Aorta (tissue), 1 donor: ENCODE measurements around the genes PARP6 and PML.

DNA sequence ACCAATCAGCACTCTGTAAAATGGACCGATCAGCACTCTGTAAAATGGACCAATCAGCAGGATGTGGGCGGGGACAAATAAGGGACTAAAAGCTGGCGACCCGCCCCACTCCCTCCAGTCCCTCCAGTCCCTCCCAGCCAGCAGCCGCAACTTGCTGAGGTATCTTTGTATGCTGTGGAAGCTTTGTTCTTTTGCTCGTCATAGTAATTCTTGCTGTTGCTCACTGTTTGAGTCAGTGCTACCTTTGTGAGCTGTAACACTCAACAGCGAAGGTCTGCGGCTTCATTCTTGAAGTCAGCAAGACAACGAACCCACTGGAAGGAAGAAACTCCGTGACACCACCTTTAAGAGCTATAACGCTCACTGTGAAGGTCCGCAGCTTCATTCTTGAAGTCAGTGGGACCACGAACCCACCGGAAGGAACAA is 98.9 kb downstream of the THSD4 start:
- PRO-cap, result no peak

GRCh38 chr15:71265842-71266971 is 150.9 kb downstream of the THSD4 start:
- PRO-cap, result no peak

DNA sequence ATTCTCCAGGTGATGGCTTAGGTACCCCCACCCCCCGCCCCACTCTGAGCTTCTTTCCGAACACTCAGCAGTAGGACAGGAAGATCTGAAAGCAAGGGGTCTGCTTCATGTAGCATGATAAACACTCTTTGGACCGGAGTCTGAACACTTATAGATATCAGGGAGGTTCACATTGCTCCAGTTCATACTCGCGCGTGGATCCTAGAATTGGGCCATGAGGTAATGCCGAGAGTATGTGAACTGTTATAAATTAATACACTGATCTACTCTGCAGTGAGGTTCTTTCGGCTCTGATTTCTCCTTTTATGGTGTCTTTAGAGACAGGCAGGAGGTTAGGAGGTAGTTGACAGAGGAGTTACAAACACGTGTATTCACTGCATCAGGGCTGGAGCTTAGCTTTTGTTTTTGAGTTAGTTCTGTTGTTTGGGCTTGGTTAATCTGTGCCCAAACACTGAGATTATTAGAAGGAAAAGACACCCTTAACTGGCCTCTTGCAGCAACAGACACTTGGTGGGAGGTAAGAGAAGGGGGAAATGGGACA is 223.0 kb downstream of the THSD4 start:
- PRO-cap, result no peak

GRCh38 chr15:71411732-71412761 is 296.8 kb downstream of the THSD4 start:
- PRO-cap, result no peak

DNA sequence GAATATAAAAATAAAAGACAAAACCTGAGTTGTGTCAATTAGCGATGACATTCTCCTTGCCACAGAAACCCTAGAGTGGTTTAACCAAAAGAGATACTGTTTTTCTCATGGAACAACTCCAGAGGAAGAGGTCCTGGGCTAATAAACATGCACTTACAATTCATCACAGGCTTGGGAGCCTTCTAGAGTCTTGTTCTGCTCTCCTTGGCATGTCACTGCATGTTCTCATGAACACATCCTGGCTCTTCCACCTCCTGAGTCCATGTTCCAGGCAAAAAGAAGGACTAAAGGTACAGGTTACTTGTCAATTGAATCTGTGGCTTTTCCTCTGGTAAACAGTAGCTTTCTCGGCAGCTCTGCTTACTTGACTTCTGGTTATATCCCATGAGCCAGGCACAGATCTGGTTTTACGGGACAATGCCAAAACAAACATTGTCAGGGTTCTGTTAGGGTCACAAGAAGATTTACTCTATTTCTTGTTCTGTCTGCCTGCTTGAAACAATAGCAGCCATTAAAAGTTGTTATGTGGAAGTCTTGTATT is 332.5 kb downstream of the THSD4 start:
- PRO-cap, result no peak

GRCh38 chr15:71925908-71926438 is 115.6 kb downstream of the NR2E3 start:
- PRO-cap, result no peak

- PRO-cap, result no peak
These were observed 8.7 kb downstream of the PKM start for GRCh38 chr15:72221975-72222985.

DNA sequence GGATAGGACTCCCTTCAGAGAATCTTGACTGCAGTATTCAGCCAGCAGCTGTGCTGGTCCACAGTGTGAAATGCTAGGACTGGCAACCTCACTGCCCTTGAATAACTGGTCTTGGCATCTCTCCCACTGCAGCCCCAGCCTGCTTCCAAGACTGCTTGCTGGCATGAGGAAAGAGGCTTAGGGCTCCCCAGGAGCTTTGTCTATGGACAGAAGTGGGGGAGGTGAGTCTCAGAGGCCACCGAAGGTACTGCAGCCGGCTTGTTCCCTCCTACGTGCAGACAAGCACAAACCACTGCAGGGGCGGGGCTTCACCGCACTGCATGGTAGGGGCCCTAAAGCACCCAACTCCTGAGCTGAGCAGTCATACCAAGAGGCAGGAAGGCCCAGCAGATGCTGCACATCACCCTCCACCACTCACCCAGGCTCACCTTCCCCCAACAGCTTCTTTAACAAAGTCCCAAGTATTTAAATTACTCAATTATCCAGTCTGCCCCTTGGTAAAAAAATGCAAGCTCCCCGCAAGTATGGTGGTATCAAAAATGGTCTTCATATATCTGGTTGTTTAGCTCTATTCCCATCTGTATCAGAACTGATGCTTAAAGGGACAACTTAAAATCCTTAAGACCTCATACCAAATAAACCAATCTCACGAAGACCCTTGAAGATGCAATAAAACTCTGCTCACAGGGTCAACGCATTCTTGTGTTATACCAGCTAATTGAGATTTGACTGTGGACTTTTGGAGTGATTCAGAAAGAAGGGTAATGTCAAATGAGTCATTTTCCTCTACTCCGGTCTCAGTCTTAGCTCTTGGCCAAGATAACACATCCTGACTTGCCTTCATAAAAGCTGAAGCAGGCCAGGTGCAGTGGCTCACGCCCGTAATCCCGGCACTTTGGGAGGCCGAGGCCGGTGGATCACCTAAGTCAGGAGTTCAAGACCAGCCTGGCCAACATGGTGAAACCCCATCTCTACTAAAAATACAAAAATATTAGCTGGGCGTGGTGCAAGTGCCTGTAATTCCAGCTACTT is 4.1 kb downstream of the PKM start:
- PRO-cap, result bidirectional peak, plus-strand start at position 364 of the sequence, minus-strand start at position 93 of the sequence

GRCh38 chr15:72229649-72230017 is 1.4 kb downstream of the PKM start:
- PRO-cap, result no peak

DNA sequence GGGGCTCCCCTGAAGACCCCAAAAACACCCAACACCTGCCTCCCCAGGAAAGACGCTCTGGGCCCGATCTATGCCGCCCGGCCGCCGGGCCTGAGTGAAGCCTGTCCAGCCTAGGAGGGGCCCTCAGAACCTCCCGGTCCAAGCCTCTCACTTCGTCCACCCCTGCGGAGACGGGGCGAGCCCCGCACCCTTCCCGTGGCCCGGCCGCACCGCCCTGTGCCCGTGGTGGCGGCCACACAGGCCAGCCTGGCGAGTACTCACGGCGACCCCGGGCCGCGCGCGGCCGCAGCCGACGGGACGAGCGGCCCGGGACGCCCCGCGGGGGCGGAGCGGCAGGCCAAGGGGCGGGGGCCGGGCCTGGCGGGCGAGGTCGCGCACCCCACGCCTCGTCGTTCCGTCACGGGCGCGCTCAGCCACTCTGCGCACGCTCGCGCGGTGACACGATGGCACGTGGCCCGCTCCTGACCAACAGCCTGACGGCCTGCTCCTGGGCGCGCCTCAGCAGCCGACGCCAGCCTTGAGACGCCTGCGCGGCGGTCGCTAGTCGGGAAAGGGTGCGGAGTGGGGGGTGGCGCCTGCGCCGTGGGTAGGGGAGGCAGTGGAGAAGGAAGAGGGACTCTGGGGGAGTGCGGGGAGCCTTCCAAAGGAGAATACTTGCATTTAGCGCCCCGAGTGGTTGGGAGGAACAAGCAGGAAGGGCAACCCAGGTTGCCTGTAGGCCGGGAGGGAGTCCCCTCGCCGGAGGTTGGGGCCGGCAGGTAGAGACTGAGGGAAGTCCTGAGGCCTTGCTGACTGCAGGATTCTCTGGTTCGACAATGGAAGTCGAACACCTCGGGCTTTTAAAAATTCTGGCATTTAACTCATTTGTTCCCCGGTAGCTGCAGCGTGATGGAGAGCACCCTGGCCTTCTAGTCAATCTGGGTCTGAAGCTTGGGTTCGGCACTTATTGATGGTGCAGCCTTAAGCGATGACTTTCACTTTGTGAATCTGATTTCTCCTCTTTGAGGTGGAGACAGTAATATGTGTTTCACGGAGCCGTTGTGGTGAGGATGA is at the start of gene PARP6:
Gene PARP6 (minus strand): TSS at position 313 of the 1,053 bp plus-strand sequence.
- PRO-cap, result bidirectional peak, plus-strand start at position 543 of the sequence, minus-strand start at position 401 of the sequence

DNA sequence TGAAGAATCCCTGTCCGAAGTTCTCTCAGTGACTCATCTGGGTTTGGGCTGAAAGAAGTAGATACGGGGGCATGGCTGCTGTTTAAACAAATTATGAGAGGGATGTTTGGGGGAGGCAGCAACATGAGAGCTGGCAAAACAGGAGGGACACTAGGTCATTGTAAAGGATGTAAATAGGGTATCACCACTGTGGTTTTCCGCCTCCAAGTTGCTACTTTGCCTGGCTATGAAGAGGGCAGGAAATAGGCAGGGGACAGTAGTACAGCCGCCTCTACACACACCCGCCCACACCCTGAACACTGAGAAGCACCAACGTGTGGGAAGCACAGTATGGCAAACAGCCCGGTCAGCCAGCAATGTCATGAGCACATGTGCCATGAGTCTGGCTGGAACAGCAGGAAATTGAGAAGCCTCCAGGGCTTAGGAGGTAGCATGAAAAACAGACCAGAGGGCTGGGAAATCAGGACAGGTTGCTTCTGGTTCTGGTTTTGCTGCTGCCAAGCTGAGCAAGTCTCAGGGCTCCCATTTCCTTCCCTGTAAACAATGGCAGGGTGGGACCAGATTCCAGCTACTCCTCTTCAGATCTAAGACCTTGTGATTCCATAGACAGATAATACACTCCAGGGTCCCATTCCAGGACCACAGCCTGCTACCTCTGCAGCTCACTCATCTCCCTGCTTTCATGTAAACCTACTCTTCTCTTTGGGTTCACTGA is 17.0 kb downstream of the HEXA start:
- PRO-cap, result no peak

DNA sequence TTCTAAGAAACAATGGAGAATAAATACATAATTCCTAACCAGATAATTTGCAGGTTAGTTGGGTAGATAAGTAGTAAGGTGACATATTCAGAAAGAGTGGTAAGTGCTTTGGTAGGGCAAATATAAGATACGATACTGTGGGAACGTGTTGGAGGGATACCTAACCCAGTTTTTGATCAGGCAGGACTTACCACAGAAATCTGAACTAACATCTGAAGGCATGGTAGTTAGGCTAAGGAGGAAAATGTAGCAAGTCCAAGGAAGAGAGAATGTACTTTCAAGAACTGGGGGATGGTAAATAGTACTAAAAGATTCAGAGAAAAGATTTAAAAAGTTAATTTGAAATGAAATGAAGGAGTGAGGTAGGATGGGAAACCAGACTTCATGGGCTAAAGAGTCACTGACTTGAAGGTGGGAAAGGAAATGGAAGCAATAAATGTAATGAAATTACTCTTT is 73.9 kb downstream of the ARIH1 start:
- PRO-cap, result no peak

DNA sequence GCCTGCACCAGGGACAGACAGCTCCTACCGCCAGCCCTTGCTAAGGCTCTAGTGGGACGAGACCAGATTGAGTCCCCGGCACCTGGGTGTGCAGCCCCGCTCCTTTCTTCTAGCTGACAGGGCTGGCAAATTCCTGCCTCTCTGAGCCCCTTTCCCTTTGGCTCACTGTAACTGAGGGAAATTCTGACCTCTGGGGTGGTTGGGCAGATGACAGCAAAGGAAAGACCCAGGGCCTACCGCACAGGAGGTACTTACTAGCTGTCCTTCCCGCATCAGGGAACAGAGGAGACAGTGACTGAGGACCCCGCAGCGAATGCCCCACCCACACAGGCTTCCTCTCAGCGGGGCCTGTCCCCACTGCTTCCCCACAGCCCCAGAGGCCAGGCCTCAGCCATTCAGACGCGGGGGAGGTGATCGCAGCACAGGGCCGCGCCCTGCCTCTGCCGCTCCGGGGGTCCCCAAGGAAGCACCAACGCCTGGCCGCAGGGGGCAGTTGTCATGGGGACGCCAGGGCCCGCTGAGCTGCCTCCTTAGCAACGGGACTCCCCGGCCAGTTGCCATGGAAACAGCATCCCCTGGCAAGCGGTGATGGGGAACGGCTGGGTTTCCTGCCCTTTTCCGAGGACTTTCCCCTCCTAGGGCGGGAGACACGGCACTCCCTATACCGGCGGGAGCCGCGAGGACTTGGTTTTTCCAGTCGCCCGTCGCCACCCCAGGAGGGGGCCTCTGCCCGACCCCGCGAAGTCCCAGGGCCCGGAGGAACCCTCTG is 50.1 kb downstream of the HCN4 start:
- PRO-cap, result no peak

GRCh38 chr15:73369181-73369867 is 566 bp upstream of the HCN4 start:
- PRO-cap, result no peak

GRCh38 chr15:73688230-73688723 is 4.1 kb downstream of the CD276 start:
- PRO-cap, result no peak

DNA sequence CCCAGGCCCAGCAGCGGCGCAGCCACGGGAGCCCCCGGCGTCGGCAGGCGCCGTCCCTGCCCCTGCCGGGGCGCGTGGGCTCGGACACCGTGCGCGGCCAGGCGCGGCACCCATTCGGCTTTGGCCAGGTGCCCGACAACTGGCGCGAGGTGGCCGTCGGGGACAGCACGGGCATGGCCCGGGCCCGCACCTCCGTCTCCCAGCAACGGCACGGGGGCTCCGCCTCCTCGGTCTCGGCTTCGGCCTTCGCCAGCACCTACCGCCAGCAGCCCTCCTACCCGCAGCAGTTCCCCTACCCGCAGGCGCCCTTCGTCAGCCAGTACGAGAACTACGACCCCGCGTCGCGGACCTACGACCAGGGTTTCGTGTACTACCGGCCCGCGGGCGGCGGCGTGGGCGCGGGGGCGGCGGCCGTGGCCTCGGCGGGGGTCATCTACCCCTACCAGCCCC is 788 bp downstream of the LOXL1 start:
- PRO-cap, result bidirectional peak, plus-strand start at position 255 of the sequence, minus-strand start at position 122 of the sequence

- PRO-cap, result bidirectional peak, plus-strand start at chr15:73927809, minus-strand start at chr15:73927737; bidirectional peak, plus-strand start at chr15:73928096, minus-strand start at chr15:73927940
These were observed 1.6 kb downstream of the LOXL1 start for GRCh38 chr15:73927475-73928607.

GRCh38 chr15:73964752-73965335 is 27.3 kb downstream of the STOML1 start:
- PRO-cap, result no peak

GRCh38 chr15:73994208-73995203 is at the start of gene PML:
TSS of gene PML (plus strand) at chr15:73994716.
- PRO-cap, result bidirectional peak, plus-strand start at chr15:73994791, minus-strand start at chr15:73994608

- PRO-cap, result no peak
These were observed 41.9 kb downstream of the GOLGA6A start for GRCh38 chr15:74040311-74041076.